Neural crest cell (in vitro differentiated cells): ENCODE measurements around a stretch of chrX.

GRCh38 chrX:40172047-40172776, 74.5 kb upstream of the BCOR start:
- PRO-cap: unidirectional peak, minus-strand start at chrX:40172653

DNA sequence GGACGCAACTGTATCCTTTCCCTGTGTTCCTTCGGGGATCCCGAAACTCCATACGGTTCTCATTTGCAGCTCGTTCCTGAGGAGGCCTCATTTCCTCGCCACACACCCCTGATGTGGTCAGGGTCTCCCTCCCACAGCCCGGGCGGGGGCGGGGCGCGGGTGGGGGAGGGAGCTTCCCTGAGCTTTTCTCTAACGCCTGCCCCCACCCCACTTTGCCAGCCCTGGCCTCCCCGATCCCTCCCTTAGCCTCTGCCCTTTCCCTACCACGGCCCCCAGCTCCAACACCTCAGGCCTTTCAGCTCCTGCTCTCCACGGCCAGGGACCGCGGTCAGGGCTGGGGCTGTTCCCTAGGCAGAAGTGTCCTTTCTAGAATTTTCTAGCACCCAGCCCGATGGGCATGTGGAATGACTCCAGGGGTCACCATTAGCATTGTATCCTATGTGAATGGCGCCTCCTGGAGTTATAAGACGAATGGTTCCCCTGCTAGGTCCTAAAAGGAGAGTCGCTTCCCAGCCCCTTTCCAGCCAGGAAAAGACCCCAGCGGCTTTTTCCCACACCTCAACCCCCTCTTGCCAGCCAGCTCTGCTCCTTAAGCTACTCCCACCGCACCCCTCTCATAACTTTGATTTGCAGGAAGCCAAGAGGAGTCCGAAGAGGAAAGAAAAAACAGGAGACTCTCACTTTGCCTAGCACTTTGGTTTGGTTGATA, 201.4 kb upstream of the BCOR start:
- PRO-cap: no peak

- PRO-cap: bidirectional peak, plus-strand start at chrX:40435187, minus-strand start at chrX:40435031
These were observed 145.9 kb upstream of the ATP6AP2 start for GRCh38 chrX:40434751-40435416.

DNA sequence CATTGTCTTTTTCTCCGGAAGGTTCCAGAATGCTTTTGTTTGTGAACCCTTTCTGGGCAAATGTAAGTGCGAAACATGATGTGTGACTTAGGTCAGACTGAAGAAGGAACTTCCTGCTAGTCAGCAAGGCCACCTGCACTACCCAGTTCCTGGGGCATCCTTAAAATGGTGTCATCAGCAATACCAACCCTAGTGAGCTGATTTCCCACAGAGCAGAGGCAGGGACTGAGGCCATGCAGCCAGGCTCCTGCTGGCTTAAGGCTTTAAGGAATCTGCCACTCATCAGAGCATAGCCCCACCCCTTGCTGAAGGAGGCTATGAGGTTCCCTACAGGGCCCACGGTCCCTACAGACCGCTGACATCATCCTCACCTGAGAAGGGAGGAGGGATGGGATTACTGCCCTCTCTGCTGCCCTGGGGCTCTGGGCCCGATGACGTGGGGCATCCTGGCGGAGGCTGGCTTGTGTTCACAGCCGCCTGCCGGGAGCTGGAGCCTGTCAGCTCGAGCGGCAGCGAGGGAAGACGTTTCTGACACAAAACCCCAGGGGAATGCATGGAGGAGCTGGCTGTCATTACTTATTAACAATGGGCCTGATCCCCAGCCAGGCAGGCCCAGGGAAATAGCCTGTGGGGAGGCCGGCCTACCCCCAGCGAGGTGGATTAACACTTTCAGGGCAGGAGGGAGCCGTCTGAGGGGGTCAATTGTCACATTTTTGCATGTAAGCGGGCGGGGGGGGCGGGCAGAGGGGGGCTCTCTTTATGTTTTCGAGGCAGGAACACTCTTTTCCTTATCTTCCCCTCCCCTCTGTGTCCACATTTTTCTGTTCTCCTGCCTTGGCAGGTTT, 106.6 kb upstream of the ATP6AP2 start:
- PRO-cap: no peak

GRCh38 chrX:40514253-40514682, 66.5 kb upstream of the ATP6AP2 start:
- PRO-cap: no peak

DNA sequence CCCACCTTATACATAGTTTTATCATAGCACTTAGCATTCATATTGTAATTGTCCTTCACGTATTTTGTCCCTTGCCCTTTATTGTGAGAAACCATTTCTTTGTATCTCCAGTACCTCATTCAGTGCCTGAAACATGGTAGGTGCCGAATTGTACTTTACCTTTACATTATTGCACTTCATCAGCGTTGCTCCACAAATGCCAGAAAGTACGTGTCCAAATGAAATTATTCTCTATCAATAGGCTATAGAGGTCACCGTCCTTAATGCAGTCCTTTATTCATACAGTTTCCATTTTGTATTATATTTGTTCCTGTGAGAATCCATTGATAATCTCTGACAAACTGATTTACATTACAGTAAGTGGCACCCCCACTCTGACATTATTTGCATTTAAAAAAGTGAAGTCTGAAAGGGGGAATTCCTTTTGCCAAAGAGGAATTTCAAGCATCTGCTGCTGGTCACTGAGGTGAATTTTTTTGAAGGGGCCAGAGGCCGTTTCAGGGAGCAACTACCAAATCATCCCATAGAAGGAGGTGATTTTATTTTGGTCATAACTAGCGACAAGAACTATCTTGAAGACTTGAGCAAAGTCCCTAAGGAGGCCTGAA, 109.8 kb upstream of the MED14 start:
- PRO-cap: no peak

- PRO-cap: no peak
These were observed 151.6 kb upstream of the USP9X start for GRCh38 chrX:40933345-40934339.

DNA sequence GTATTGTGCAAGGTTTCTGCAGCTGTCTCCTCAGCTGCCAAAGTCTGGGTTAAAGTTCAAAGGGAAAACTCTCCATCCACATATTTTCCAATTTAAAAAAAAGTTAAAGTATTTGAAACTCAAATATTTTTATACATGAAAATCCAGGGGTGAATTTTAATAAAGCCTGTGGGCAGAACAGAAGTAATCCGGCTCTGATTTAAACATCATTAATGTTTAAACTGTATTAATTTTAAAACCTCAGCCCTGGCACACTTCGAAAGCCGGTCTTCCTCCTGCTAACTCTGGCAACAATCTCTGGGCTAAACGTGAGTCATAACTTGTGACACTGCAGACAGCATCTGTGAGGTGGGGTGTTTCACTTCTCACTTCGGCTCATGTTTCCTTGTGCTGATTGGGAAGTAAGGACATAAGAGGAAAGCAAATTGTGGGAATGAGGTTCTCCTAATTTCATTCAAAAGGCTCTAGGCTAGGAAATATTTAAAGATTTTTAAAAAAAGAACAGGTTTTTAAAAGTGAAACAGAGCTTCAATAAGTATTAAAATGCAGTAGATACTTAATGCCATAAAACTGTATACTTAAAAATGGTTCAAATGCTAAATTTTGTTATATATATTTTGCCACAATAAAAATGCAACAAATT, 139.9 kb upstream of the USP9X start:
- PRO-cap: no peak

DNA sequence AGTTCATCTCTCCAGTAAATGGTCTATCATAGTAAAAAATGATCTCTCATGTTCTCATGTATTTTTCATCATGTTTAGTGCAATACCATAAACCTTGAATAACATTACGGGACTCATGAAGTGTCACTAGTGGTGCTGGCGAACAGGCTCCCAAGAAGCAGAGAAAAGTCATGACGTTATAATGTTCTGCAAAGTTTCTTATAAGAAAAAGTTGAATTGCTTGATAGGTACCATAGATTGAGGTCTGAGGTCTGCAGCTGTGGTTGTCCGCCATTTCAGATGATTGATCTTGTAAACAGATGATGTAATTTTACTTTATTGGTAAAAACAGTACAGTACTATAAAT, 28.8 kb downstream of the USP9X start:
- PRO-cap: no peak

- PRO-cap: no peak
These were observed 109.8 kb downstream of the NYX start for GRCh38 chrX:41556786-41557448.

DNA sequence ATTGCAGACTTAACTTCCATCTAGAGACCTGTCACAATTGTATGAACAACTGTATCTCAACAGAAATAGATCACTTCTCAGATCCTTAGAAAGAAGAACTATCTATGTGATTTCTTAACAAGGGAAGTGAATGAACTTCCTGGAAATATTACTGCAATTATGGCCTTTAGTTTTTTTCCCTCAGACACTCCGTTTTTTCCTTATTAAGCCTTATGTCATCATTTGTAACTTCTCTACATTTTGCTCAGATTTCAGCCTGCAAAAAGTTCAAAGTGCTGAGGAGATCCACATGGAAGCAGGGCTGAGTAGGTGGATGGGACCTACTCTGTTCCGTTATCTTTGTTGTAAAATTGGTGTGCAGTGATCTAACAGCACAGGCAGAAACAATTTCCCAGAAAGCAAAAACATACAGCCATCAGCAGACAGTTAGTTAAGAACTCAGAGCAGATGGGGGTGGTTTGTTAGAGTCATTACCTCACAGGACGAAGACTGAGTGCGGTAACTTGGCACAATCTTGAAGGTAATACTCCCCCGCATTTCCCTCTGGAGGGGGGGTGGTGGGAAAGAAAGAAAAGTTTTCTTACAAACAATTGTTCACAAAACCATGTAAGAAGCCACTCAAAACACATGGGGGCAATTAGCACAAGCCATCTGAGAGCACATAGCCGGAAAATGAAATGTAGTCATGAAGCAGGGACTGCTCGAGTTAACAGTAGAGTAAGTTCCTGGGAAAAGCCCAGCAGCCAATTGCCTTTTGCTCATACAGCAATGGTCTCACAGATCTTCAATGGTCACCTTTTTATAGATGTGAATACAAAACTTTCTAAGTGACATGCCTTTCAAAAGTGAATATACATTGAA, 112.4 kb downstream of the NYX start:
- PRO-cap: no peak

DNA sequence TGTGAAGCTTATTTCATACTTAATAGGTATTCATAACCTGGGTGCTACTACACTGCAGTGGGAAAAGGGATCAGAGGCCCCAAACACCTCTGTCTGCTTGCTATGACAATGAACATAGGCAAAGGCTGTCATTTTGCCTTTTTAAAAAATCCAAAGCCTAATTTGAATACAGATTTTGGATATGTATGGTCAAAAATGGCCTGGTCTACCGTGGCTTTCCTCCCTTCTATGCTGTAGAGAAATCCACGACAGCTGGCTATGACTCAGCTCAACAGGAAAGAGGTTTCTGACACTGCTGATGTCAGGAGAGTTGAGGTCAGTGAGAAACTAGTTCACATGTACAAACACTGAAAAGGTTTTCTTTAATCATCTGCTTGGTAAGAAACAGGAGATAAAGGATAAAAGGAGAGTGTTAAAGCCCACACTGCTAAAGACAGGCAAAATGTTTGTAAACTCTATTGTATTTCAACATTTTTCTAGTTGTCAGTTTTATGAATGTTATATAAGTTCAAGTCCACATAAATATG, 113.8 kb downstream of the NYX start:
- PRO-cap: no peak

GRCh38 chrX:41733756-41734363, 9.9 kb downstream of the GPR82 start:
- PRO-cap: no peak

- PRO-cap: no peak
These were observed 99.6 kb downstream of the GPR82 start for GRCh38 chrX:41823603-41823984.

DNA sequence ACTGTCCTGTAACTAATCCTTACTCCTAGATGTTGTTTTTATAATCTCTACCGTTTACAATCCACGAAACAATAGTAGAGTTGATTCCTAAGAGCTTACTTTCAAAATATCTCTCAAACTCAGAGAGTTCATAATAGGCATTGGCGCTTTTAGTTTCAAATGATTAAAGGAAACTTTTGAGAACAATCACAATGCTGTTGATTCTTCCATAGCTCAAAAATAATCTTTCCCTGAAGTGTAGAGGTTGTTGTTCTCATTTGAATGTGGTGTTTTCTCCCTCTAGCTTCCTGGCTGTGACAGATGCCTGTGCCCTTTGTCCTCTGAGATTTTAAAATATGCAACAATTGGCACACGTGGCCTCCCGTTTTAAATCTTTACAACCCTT, 22.7 kb upstream of the CASK start:
- PRO-cap: no peak

GRCh38 chrX:41984700-41984899, 61.2 kb upstream of the CASK start:
- PRO-cap: no peak

DNA sequence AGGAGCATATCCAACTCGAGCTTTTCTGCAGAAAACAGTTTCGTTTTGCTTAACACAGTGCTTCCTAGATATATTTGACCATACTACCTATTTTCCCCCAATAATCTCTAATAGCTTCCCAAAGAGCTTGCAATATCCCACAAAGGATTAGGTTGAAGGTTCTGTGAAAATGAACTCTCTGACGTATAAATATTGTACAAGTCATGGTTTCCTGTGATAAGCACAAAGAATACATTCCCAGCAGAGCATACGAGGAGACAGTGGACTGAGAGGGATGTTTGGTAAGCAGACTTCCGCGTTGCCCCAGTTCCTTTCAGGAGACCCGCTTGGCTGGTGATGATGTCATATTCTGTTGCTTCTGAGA, 323.8 kb upstream of the CASK start:
- PRO-cap: no peak

GRCh38 chrX:43699971-43700646, 44.0 kb downstream of the MAOA start:
- PRO-cap: no peak

GRCh38 chrX:43741893-43742136, 85.7 kb downstream of the MAOA start:
- PRO-cap: no peak

- PRO-cap: no peak
These were observed 21.3 kb downstream of the MAOB start for GRCh38 chrX:43860748-43861504.